ENCODE results near the genes GLDN and TMOD3.

GRCh38 chr15:50747267-50747741 is 18.2 kb downstream of the SPPL2A start:
- PRO-cap = no peak

- PRO-cap = no peak
Measured at GRCh38 chr15:51036885-51037979, 57.5 kb downstream of the TNFAIP8L3 start.

- PRO-cap = no peak
Measured at GRCh38 chr15:51341139-51342163, at the start of gene GLDN. GLDN (plus strand) TSS chr15:51341655.

DNA sequence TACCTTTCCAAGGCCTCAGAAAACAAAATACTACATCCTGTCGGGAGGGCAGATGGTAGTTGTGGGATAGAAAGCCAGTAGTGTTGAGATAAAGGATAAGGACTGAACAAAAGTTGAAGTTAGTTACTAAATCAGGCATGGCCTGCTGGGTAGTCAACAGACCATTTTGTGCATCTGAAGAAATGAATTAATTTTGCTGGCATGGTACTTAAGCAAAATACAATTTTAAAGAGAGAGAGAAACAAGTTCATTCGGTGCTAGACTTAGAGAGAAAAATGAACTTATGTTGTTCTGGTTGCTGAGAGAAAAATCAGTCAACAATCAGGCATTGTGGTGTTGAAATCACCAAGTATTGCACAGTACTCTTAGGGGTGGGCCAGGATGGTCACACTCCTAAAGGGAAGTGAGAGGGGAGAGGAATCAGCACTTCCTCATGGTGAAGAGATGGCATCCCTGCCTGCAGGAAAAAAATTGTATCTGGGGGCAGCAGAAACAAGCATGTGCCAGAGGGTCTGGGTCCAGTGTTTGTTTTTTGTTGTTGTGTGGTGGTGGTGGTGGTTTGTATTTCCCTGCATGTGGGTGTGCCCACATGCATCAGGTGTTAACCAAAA is 7.0 kb upstream of the DMXL2 start:
- PRO-cap = no peak

- PRO-cap = no peak
Measured at GRCh38 chr15:51767937-51768447, 16.6 kb downstream of the TMOD2 start.

GRCh38 chr15:51829307-51830595 is at the start of gene TMOD3:
TMOD3 (plus strand) TSS chr15:51829653.
- PRO-cap = unidirectional peak, plus-strand start at chr15:51829669

DNA sequence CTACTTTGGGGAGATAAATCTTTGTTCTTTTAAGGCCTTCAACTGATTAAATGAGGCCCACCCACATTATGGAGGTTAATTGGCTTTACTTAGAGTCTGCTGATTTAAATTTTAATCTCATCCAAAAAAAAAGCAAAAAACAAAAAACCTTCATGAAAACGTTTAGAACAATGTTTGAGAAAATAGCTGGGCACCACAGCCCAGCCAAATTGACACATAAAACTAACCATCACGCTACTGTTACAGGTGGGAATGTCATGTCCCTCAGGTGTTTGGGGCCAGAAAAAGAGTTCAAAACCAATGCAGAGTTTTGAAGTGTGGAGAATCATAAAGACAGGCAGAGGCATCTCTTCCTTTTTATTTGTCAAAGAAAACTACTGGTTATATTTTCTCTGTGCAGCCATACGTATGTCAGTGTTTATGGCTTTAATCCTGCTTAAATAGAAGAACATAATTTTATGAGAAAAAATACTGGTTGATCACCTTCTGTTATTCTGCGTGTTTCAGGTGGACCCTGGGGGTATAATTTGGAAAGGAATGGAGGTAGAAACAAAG is 41.5 kb downstream of the TMOD3 start:
- PRO-cap = no peak

GRCh38 chr15:51907606-51907828 is 64.1 kb downstream of the LEO1 start:
- PRO-cap = no peak

GRCh38 chr15:51981964-51982790 is 10.6 kb upstream of the LEO1 start:
- PRO-cap = no peak

DNA sequence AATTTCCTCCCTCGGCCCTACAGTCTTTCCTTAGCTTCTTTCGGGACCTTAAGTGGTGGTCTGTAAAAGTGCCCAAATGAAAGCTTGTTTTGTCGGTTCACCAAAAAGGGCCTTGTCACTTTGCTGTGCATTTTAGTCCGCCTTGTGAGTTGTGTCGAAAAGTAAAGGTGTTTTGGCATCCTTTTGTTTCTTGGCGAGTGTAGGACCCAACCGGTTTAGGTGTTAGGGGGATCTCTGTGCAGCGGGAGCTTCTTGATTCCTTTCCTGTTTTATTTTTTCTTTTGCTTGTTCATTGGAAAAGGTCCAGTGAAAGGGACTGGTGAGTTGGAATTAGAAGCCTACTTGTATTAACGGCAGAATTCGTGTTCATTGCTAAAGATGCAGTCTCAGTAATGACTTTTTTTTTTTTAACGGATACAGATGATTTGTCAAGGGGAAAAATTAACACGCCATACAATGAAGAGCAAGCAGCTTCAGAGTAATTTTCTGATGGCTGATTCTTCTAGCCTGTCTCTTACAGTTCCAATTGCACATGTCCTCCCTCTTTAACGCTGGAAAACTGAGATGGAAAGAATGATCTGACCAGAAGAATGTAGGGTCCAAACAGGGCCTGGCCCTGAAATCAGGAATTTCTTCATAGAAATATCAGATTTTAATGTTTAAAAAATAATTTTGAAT is 1.2 kb downstream of the MAPK6 start:
- PRO-cap = no peak

- PRO-cap = no peak
Measured at GRCh38 chr15:52039982-52041450, 21.5 kb downstream of the MAPK6 start.

- PRO-cap = no peak
Measured at GRCh38 chr15:52080894-52081280, 31.7 kb downstream of the BCL2L10 start.

DNA sequence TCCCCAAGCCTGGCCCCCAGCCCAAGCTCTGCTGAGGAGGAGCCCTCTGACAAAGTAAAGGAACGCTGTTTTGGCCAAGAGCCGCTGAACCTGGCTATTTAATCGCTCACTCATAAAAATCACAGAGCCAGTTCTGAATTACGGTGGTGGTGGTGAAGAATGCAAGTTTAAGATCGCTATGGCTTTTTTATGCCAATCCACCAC is 12.3 kb downstream of the GNB5 start:
- PRO-cap = no peak

GRCh38 chr15:52241967-52242399 is 50.8 kb upstream of the GNB5 start:
- PRO-cap = no peak

GRCh38 chr15:52310715-52311342 is 15.2 kb upstream of the MYO5C start:
- PRO-cap = no peak

GRCh38 chr15:52364353-52364936 is 68.8 kb upstream of the MYO5C start:
- PRO-cap = no peak

GRCh38 chr15:52378925-52380093 is 83.7 kb upstream of the MYO5C start:
- PRO-cap = no peak

GRCh38 chr15:52481759-52482308 is 46.8 kb downstream of the MYO5A start:
- PRO-cap = no peak

DNA sequence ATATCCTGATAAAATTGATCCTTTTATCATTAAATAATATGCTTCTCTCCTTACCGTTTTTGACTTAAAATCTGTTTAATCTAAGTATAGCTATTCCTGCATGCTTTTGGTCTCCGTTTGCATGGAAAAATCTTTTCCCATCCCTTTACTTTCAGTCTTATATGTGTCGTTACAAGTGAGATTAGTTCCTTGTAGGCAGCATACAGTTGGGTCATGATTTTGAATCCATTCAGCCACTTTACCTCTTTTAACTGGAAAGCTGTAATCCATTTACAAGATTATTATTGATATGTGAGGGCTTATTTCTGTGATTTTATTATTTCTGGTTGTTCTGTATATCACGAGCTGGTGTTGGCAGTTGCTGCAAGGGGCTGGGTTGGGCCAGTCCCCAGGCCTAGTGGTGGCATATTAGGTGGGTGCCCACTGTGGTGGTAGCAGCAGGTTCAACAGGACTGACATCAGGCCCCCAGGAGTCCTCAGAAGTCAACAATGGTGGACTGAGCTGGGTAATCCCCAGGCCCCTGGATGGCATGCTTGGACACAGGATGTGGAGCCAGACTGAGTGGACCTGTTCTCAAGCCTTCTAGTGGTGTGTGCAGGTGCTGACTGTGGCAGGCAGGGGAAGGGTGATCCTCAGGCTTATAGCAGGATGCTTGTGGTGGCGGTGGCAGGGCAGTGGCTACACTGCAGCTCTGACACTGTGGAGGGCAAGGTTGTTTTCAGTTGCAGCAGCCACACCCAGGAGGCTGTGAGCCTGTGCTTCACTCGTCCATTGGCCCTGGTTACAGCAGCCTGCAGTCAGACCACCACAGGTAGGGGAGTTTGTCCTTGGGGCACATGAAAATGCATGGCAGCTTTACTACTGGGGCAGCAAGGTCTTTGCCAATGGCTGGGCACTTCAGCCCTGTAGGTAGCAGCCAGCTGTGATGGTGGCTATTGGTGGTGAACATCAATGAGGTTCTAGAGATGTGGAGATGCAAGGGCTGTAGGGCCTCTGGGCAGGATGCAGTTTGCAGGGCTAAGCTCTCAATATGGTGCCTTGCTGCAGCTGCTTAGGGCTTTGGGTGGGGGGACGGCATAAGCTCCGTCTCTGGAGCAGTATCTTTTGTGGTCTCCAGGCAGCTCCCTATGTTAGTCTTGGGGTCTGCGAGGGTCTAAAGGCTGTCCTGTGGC is 17.3 kb upstream of the MYO5A start:
- PRO-cap = no peak

DNA sequence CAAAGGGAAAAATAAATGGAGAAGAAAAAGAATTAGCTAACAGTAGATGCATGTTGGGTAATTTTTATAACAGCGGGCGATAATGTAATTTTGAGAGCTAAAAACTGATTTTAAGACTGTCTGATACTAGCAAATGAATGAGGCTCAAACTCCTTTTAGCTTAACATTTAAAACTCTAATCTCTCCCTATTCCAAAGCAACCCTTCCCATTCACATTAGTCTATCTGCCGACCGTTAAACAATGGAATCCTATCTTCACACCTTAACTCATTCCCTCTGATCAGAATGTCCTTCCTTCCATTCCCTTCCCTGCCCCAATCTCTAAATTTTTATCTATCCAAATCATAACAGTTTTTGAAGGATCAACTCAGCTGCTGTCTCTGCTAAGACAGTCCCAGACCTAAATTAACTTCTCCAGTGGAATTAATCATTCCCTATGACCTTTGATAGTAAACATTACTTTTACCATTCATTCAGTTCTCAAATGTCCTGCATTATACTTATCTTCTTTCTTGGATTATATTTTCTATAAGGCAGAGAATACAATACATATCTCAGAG is 16.2 kb downstream of the ATOSA start:
- PRO-cap = no peak

Measured in left cardiac atrium (tissue), 1 donor.